Pericardium fibroblast (primary cell): ENCODE measurements around the genes NTMT2, PRRC2C and MYOC.

DNA sequence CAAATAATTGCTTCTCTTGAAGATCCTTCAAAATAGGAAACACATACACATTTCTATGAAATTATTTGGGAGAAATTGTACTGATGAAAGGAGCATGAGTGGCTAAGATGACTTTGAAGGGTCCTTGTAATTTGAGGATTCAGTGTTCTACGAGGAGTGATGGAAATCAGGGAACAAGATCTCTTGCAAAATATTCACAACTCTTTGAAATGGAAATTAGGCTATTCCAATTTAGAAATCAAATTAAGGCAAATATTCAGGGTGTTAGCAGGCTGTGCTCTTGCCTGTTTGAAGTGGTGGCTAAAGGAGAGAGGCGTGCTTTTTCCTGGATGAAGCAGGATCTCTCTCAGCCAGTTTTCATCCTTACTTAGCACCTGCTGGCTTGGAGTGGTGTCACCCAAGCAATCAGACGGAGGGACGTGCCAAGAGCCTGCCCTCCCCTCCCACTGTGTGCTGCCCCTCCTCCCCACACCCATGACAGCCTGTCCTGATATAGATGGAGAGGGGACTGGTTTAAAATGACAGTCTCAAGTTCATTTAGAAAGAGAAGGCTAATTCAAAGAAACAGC is at the start of gene NTMT2:
Gene NTMT2 (plus strand): TSS at position 469 of the 569 bp plus-strand sequence.
- RAMPAGE, long total RNA = no peak

DNA sequence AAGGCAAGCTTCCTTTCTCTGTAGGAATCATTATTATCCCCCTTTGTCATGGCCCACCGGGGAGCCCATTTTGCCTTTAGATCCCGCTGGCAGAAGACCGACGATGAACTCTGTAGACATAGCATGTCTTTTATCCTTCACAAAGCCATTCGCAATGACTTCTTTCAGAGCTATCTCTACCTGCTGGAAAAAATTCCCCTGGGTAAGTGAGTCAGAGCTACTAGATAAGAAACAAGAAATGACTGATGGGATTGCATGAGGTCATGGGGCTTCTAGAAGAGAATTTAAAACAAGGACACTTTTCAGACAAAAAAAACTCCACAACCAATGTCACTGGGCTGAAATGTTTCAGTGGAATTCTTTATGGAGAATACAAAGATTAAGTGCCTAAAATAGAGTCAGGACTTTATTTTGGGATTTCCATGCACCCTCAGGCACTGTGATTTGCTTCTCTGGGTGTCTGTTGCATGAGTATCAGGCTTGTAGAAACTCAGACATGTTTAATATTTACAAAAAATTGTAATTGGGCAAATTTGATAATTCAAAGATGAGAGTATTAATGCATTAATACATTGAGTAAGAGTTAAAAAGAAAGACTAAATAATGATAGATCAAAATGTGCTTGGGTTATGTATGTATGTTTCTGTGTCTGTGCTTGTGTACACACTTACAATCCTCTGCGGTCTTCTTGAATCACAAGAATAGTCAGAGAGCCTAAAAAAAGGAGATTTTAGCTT is 469 bp downstream of the NTMT2 start:
- RAMPAGE, long total RNA = no peak

DNA sequence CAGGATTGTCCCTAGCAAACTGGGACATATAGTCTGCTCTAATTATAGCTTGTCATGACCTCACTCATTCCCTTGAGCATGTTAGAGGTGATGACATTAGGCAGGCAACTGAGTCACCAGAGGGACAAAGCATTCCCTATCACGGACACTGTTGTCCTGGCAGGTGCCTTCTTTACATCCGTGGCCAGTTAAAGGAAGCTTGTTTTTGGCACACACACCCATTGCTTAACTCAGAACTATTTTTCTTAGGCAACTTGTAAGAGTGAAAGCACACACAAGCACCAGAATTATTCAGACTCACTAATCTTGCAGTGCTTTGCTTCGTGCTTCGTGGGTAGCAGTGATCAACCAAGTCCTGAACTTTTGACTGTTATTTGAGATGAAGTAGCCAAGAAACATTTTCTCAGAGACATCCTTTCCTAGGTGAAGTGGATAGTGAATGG is 65.7 kb downstream of the PRRX1 start:
- RAMPAGE, long total RNA = no peak

DNA sequence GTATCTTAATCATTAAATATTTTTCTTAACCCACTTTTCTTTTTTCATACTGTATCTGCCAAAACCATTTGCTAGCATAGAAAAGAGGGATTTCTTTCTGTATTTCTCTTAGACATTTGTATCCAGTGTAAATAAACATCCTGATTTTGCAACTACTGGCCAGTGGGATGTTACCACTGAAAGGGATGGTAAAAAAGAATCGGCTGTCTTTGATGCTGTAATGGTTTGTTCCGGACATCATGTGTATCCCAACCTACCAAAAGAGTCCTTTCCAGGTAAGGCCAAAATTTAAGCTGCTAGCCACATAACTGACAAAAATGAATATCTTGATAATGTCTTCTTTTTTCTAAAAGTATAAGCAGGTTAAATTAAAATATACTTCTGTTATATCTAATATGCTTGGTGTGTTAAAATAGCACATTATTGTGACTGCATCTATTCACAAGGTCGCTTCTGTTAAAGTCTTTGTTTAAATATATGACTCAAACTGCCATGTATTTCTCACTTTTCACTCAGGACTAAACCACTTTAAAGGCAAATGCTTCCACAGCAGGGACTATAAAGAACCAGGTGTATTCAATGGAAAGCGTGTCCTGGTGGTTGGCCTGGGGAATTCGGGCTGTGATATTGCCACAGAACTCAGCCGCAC is 17.0 kb downstream of the FMO3 start:
- RAMPAGE, long total RNA = start-site peak on the plus strand centred at position 179 of the sequence, 73 bp wide, 9 and 5 reads in 2 replicates

DNA sequence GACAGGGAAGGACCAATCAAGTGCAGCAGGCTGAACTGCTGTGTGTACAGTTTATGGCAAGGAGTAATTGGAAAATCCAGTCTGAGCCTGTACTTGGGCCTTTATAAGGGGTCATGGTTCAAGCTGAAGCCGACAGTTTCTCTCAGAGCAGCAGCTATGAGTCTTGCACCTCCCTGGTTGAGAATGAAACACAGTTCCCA is 44.9 kb downstream of the FMO4 start:
- RAMPAGE, long total RNA = no peak

GRCh38 chr1:171485236-171485874 is at the start of gene PRRC2C:
Gene PRRC2C (plus strand): TSS chr1:171485530.
- RAMPAGE, long total RNA = start-site peak on the plus strand at chr1:171485526-171485582, 158 and 173 reads in 2 replicates

- RAMPAGE, long total RNA = no peak
Measured at GRCh38 chr1:171652503-171652964, at the start of gene MYOC. Gene MYOC (minus strand): TSS chr1:171652688.

GRCh38 chr1:171655325-171655984 is 3.0 kb upstream of the MYOC start:
- RAMPAGE, long total RNA = no peak

GRCh38 chr1:171663170-171663697 is 10.7 kb upstream of the MYOC start:
- RAMPAGE, long total RNA = no peak

GRCh38 chr1:171872341-171872722 is 31.0 kb downstream of the DNM3 start:
- RAMPAGE, long total RNA = no peak

DNA sequence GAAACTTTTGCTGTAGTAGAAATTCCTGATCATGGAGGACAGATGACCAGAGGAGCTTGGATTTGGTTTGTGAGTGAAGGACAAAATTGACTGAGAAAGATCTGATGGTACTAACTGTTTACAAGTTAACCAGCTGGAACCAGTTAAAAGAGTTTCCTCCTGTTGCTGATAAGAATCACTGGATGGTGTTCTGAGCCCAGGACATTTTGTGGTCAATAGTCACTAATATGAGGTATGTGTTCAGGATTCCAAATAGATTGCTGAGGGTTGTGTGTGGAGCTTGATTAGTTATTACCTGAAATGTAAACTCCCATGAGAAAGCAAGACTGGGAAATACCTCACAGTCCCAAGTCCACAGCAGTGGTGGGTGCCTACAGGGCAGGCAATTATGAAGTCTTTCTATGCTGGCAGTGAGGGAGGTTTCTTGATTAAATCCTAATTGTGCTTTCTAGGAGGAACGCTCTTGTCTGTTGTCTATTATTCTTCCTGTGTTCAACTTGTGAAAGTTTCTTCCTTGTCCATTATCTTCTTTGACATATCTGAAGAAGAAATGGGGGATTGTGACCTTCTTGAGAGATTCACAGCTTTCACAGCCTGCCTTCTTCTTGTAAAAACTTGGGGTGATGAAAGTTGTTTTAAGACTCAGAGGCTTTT is 164.6 kb downstream of the DNM3 start:
- RAMPAGE, long total RNA = no peak

- RAMPAGE, long total RNA = no peak
Measured at GRCh38 chr1:172255080-172255609, 165.3 kb upstream of the C1orf105 start.

DNA sequence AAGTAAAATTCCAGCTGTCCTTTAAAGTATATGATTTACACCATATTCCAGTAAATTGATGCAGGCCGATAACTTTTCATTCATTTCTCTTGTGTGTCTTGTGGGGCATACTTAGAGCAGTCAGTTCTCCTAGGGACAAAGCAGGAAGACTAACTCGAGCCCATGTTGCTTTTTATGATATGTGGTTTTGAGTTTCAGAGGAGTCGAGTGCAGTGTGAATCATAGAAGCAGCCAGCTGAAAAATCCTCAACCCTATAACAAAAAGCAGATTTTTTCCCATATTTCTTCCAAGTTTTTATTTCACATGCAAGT is 77.1 kb upstream of the C1orf105 start:
- RAMPAGE, long total RNA = no peak

DNA sequence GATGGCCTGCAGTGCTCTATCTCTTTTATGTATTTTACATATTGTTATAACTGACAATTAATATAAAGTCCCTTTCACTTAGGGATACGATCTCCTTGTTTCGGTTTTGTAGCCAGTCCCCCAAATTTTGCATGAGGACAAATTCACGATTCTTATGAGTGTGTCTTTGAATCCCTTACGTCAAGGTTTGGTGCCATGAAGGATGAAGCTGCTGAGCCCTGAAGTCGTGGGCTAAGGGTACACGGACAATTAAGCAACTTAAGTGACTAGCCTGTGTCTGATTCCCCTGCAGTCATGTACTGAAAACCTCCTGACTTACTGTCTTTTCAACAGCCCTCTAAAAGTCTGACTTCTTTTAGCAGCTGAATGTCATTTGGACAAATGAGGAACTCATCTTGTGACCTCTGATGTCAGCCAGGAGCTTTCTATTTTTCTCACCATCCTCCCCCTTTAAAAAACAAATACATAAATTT is 27.2 kb upstream of the C1orf105 start:
- RAMPAGE, long total RNA = no peak

- RAMPAGE, long total RNA = no peak
Measured at GRCh38 chr1:172394012-172394963, 26.2 kb upstream of the C1orf105 start.

DNA sequence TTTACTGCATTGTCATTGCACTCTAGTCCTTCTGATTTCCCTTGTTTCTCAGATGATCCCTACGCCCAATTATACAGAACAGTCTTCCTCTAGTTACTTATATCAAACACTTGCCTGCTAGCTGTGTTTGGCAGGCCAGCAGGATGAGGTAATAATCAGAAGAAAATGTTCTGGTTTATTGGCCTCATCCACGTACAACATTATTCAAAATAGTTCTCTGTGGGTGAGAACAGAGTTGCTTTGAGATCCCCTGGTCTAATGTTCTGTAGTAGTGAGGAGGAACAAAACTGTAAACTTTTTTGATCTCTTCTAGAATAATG is 22.3 kb upstream of the C1orf105 start:
- RAMPAGE, long total RNA = no peak

GRCh38 chr1:172443343-172443897 is 449 bp downstream of the PIGC start:
- RAMPAGE, long total RNA = no peak

DNA sequence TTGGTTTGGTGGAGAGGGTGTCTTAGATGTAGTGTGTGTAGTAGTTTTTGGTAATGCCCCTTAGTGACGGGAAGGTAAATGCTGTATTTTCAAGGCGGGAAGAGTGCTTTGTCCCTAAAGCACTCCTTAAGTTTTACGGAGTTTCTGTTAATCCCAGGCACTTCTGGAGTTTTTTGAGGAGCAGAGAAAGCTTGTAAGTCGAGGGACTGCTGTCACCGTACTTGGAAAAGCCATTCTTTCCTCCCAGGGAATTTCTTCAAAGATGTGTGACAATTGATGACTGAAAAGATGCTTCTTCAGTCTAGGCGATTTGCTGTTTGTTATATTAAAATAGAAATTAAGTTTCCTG is 1.1 kb downstream of the SUCO start:
- RAMPAGE, long total RNA = no peak

- RAMPAGE, long total RNA = no peak
Measured at GRCh38 chr1:172725043-172725254, 66.0 kb downstream of the FASLG start.

DNA sequence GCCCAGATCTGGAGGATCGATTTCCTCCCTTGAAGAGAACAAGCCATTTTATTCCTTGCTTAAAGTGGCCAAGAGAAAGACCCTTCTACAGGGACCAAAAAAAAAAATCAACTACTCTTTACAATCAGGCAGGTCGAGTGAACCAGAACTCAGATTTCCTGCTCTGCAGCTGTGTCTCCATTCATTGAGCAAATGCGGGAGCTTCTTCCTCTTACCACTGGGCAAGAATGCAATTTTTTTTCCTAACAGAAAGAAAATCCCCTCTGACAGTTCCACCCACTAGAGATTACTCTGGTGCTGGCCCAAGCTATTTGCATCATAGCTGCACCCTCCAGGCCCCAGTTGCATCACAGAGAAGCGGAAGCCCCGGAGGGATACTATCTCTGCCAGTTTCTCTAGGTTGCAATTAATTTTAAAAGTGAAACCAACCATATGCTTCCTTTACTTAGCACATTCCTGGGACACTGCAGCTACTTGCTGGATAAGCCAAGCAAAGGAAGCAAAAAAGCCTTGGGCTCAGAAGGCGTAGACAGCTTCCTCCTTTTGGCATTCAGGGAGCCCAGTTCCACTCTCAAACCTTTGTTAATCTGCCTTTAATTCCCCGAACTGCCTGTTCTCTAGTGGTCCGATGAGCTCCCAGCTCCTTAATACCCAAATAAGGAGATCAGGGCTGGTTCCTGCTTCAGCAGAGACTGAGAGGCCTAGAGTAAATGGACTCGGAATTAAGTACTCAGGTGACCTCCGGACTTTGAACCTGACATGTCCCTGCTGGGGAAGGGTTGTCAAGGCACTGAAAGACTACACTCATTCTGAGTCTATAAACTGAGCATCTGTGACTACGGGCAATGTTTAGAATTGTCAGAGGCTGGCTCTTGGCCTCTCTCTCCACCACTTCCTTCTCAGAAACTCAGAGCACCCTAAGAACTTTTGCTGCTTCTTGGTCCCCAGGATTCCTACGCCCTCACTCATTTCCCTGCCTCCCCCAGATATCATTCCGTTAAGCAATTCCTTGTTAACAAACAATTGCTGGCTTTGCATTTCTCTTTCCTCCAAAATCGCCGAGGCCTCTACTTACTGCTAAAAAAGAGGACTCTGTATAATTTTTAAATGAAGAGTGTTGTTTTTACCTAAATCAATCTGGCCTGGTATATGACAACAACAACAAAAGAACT is 72.5 kb upstream of the TNFSF18 start:
- RAMPAGE, long total RNA = no peak